SEM (cell line): ENCODE measurements around the gene JMJD1C.

DNA sequence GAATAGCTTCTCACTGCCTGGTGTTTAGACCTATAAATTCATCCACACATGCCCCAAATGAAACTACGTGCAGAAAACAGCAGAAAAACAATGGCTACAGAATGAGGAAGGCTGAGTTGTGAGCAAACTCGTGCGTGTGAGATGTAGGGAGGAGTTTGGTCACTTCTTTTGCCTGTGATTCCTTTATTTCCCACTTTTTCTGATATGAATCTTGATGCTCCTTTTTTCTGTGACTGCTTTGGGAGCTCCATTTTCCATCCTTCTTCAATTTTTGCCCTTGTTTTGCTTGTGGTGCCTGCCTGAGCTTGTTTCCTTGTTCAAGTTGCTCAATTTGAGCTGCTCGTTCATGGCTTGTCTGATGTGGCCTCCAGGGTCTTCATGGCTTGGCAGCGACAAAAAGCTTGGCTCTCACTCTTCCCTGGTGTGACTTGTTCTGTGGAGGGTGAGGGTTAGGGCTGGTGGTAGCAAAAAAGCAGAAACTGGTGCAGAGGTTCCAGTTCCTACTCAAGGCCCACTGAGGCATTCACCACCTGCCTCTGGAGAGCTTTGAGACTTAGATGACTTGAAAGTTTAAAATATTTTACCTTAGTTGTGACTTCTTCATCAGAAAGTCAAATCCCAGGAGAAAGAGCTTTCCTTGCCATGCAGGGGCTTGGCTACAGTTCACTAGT is 77.0 kb downstream of the ZNF365 start:
- PRO-cap, result no peak

DNA sequence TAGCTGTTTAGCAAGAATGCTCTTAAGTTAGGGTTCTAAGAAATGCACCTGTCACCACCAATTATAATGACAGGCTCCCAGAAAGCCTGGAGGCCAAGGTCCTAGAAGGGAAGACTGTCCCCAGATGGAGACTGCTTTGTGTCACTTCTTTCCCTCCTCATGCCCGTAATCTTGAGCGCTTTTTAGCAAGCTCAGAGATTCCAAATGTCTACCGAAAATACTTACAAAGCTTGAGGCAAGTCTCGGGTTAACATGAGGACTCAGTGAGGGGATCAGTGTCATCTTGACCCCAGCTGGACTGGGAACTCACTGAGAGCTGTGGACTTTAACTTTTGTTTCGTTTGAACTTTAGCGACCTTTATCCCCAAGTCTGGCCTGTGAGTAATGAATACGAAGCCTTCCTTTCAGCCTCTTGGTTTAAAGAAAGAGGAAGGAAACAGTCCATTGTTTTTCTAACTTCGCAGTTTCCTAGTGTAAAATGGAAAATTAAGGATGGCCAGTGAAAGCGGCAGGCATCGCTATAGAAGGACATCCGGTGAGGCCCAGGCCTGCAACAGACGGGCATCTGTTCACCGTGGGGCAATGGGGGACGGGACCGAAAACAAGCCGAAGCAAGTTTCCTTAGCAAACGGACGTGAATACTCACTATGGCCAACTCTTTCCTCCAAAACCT is 44.2 kb upstream of the ADO start:
- PRO-cap, result no peak

DNA sequence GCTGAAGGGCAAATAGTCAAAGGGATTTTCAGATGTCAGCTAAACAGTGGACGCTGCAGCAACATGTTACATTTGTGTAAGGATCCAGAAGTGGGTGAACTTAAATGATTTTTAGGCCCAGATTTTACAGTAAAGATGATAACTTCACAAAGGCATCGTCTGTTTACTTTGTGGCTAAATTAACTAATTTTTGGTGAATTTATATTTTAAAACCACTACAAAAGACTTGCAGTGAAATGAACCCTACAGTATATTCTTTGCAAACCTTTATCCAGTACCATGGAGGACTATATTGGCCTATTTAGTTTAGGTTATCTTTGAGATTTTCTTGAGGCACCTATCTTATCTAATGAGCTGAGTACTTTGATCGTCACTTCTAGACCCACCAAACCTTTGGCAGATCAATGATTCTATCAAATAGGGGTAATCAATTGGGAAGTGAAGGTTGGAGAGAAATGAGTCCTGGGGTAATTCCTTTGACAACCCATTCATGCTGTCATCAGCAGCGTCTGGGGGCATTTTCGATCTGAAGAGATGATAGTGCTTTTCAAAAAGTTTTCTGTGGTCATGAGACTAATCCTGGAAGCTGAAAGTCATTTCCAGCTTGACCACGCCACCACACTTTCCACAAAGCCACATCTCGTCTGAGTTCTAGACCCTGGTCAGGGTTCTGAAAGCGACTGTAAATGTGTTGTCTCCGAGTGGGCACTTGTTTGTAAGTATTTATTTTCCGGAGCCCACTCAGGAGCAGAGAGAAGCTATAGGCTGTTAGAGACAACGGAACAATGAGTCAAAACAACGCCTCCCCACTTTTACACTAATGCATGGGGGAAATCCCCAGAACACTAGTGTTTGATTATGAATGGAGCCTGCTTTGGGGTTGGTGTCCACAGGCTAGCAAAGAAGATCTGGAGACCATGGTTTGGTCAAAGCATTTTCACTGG is 4.9 kb downstream of the EGR2 start:
- PRO-cap, result no peak

DNA sequence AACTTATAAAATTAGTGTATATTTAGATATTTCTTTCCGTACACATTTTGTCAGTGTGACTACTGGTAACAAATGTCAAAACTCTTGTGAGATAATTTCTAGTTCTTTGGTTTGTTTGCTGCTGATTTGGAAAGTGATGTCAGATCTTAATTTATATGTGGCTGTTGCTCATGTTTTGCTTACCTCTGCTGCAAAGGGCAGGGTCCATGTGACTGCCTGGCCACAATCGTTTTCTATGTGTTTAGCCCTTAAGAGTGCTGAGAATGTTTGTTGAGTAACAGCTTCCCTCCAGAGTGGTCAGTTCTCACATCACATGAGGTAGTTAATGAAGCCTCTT is 4.1 kb downstream of the NRBF2 start:
- PRO-cap, result no peak

DNA sequence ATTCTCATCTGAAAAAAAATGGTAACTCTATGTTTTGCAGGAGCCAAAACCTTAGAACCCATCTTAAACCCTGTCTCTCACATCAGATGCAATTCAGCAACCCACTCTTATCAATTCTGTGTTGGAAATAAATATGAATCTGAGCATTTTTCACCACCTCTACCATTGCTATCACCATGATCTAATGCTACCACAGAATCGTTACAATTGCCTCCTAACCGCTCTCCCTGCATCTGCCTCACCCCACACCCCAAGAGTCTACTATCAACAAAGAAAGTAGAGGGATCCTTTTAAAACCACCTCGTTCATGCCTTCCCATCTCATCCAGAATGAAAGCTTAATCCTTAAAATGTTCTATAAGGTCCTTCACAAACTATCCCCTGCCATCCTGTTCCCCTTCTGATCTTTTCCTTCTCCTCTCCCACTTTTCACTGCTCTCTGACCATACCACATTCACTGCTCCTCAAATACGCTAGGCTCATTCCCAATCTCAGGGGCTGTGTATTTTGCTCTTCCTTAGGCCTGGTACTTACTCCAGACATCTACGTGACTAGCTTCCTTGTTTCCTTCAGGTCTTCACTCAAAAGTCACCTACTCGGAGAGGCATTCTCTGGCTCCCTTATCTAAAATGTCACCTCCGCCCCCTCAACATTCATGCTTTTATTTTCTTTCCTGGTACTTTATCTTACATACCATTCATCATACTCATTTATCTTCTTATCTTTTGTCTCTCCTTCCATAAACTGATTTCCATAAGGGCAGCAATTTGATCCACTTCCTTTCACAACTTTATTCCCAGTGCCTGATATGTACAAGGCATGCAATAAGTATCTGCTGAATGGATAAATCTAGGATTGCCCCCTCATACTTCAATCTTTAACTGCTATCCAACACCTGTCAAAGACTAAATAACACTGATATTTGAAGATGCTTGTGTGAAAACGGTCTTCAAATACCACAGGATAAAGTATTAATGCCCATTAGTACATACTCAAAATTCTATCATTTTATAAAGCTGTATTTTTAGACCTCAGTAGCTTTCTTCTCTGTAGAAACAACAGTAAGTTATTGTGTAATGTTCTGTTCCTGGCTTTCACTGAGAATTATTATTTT is 27.2 kb downstream of the JMJD1C start:
- PRO-cap, result no peak

- PRO-cap, result bidirectional peak, plus-strand start at chr10:63466137, minus-strand start at chr10:63465904
These were observed at the start of gene JMJD1C for GRCh38 chr10:63465807-63466202. JMJD1C (minus strand) TSS chr10:63465977.

- PRO-cap, result bidirectional peak, plus-strand start at chr10:63466614, minus-strand start at chr10:63466703
These were observed 802 bp upstream of the JMJD1C start for GRCh38 chr10:63466541-63467017.

DNA sequence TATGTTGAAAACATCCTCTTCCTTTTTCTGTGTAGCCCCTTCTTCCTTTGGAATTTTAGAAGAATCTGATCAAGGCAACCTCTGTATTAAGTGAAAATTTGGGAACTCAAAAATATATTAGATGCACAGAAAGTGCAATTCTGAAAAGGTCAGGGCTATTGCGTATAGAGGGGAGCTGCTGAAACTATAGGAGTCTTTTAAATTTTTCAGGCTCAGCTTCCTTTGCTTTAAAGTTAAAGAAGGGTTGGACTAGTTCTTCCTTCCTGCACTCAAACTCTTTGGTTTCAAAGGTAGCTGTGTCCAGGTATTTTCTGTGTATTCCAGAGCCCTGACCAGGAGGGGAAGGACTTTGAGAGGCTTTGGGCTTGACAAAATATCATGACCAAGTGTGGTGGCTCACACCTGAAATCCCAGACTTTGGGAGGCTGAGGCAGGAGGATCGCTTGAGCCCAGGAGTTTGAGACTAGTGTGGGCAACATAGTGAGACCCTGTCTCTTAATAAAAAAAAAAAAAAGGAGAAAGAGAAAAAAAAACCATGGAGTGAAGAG is 111.2 kb downstream of the REEP3 start:
- PRO-cap, result no peak

GRCh38 chr10:63644904-63645161 is 123.6 kb downstream of the REEP3 start:
- PRO-cap, result no peak

GRCh38 chr10:64041009-64041613 is 519.9 kb downstream of the REEP3 start:
- PRO-cap, result no peak

DNA sequence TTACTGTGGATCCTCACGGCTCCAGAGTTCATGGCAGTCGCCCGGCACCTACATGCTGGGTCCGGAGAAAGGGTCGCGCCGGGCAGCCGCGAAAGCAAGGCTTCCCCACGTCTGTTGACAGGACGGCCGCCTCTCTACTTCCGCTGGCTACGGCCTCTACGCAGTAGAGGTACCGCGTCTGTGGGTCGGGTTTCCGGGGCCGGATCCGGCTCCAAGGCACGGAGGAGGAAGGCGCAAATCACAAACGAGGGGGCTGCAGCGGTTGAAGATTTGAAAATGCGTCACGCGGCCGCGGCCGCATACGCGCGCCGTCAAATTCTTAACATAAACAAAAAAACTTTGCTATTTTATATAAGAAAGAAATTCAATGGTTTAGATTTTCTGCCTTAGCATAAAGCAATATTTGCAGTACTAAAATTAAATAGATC is 649.6 kb downstream of the REEP3 start:
- PRO-cap, result no peak

- PRO-cap, result no peak
These were observed 387.5 kb upstream of the LRRTM3 start for GRCh38 chr10:66538378-66538650.

GRCh38 chr10:67912552-67913240 is 28.2 kb downstream of the SIRT1 start:
- PRO-cap, result no peak

GRCh38 chr10:68097069-68097573 is 12.2 kb upstream of the MYPN start:
- PRO-cap, result no peak

- PRO-cap, result no peak
These were observed 44.8 kb downstream of the MYPN start for GRCh38 chr10:68154166-68154492.

DNA sequence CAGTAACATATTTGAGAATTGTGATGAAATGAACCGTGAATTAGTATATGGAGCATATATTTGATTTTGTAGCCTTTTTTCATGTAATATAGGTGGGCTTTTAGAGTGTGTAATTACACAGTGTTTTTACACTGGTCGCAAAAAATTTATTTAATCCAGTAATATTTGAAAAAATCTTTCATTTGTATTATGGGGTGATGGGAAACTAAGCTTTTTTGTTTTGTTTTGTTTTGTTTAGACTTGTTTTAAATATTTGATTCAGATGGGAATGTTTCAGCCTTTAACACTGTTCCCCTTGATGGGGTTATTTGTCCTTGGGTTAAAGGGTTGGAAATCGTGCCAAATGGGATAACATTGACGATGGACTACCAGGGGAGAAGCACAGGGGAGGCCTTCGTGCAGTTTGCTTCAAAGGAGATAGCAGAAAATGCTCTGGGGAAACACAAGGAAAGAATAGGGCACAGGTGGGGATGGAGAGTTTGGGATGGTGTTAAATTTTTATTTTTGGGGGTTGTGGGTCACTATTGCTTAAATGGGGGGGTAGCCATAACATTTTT is 4.9 kb upstream of the PBLD start:
- PRO-cap, result no peak

DNA sequence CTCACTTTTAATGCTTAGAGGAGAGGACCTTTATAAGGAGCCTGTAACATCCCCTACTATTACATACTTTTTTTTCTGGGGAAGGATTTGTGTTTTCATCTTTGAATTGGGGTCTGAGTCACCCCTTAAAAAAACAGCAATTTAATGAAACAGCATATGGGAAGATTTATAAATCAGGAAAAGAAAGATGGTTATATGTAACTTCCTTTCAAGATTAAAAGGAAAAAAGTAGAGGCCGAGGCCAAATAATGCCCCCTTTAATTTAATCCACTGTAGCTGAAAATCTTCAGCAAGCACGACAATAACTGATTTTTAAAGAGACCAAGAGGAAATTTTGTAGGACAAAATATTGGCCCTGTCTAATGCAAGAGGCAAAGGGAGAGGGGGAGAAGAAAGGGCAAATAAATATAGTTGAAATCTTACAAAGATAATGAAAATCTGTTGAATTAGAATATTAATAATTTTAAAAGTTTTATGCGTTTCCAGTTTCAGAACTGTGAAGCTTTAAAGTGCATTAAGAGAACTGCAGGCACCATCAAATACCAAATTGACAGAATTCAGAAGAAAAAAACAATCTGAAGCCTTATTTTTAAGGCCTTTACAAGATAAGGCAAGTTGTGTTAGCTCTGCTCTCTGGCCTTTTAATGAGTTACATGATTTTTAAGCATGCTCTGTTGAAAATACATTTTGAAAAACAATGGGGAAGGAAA is 12.3 kb upstream of the PBLD start:
- PRO-cap, result no peak

GRCh38 chr10:68345608-68346175 is 13.0 kb upstream of the PBLD start:
- PRO-cap, result no peak

DNA sequence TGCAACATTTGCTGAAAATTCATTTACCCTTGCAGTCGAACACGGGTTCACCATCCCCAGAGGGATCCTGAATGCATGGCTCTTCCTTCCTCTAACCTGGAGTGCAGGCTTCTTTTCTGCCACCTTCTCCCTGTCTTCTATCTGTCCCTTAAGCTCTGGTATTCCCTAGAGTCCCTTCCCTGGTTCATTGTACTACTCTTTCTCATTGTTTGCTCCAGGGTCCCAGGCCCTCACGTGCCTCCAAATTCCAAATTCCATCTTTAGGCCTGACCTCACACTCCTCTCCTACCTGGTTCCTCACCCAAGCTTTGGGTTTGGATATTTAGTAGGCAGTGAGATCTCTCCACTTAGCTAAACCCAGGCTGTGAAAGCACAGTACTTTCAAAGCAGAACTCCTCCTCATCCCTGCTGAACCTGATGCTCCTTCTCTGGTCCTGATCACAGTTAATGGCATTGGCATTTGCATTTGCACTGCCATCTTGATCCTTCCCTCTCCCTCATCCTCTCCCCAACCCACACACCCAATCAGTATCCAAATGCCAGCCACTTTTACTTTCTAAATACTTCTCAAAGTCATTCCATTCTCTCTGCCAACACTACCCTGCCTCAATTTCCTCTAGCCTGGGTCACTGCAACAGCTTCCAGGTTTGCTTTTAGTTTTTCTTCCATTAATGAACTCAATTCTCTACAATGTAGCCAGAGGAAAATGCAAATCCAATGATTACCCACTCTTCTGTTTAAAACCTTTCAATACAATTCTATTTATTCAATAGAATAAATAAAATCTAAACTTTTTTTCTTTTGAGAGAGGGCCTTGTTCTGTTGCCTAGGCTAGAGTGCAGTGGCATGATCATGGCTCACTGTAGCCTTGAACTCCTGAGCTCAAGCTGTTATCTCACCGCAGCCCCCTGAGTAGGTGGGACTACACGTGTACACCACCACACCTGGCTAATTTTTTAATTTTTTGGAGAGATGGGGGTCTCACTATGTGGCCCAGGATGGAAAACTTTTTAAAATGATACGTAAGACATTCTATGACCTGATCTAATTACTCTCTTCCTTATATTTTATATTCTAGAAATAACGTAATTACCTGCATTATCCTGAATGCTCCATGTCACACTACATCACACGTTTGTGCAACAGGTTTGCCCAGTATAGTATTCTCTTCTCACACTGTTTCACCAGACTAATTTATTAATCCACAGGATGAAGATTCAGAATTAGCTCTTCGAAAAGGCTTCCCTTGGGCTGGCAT is 26.1 kb upstream of the RUFY2 start:
- PRO-cap, result no peak

- PRO-cap, result no peak
These were observed 5.2 kb upstream of the TET1 start for GRCh38 chr10:68554984-68555355.